Measurements from ENCODE around the genes FNBP1 and GPR107.

DNA sequence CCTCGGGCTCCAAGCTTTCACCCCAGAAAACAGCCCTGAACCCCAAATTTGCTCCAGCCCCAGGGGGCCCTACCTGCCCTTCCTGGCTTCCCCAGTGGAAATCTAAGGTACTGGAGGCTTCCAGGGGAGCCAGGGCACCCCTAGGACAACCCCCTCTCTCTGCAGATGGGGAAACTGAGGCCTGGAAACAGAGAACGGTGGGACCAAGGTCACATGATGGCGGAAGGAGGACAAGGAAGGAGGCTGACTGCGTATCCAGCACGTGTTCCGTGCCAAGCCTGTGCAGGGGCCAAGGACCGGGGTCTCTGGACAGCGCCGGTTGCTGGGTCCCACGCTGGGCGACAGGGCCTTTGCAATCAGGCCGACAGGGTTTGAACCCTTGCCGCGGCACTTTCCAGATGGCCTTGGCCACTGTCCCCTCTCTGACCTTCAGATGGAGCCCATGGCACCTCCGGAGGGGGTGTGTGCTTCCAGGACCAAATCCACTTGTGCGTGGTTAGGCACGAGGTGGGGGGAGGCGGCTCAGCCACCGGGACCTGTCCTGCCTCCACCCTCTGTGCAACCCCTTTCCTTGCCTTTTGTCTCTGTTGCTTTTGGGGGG, 183.1 kb downstream of the C9orf50 start:
- RRBS, result 12% methylated on average over 4 of the region's 19 CpGs

- RRBS, result no CpG with 5 or more reads among the region's 10 CpGs
Measured at GRCh38 chr9:129447068-129447728, 173.7 kb downstream of the C9orf50 start.

GRCh38 chr9:129473628-129474394, 147.1 kb downstream of the C9orf50 start:
- RRBS, result no CpG with 5 or more reads among the region's 19 CpGs

- RRBS, result no CpG with 5 or more reads among the region's 6 CpGs
Measured at GRCh38 chr9:129501704-129502455, 119.0 kb downstream of the C9orf50 start.

GRCh38 chr9:129583984-129584557, 36.8 kb downstream of the C9orf50 start:
- RRBS, result no CpG with 5 or more reads among the region's 4 CpGs

DNA sequence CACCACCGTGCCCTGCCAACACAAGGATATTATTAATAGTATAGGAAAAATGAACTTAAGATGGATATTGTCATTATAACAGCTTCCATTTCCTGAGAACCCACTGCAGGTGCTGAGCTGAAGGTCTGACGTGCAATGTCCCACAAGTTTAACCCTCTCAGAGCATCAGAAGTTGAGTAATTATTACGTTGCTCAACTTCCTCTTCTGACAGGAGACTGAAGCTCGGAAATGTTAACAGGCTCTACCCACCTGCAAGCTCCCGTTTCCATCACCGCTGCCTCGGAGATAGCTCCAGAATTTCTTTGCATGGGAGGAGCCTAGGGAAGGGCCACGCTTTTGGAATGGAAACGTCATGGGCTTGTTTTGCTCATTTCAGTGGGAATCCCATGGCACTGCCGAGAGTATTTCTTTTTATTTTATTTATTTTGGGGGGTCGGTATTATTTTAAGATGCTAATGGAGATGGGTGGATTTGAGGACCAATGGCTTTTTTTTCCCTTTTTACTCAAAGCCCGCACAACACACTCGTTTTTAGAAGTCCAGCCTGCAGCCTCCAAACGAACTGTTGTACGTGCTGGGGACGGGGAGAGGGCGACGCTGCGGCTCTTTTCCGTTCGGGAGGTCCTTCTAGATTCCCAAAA, 932 bp upstream of the NTMT1 start:
- RRBS, result no CpG with 5 or more reads among the region's 21 CpGs

- RRBS, result no CpG with 5 or more reads among the region's 36 CpGs
Measured at GRCh38 chr9:129637349-129638452, 4.2 kb downstream of the ASB6 start.

- RRBS, result 2% methylated on average over 24 of the region's 69 CpGs
Measured at GRCh38 chr9:129665930-129666526, 581 bp downstream of the PRRX2 start.

DNA sequence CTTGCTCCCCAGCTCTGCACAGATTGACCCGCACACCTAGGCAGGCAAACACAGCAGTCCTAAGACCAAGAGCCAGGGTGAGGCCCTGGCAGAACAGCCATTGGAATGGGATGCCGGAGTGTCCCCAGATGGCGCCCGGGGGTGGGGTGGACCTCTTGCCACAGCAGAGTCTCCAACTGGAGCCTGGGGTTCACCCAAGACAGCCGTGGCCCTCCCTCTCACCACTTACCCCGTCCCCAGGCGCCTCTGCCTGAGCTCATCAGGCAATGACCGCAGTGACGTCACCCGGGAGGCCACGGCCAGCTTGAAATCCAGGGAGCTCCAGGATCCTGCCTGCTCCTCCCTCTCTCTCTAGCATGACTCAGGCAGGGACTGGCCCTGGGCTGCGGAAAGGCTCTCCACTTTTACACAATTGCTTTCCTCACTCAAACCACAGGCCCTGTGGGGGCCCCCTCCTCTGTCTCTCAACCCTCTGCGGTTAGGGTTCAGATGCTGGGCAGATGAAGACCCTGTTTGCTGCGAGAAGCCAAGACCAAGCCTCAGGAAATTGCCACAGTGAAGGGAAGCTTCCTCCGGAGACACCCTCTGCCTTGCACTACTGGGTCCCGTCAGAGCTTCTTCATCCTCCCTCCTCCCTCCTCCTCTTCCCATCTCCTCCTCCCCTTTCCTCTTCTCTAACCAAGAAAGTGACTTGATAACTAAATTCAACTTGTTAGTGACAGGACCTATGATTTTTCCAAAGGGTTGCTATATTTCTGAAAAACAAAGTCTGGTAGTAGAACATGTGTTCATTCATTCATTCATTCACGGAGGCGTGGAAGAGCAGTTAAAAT, 24.4 kb upstream of the PTGES start:
- RRBS, result no CpG with 5 or more reads among the region's 18 CpGs

- RRBS, result no CpG with 5 or more reads among the region's 18 CpGs
Measured at GRCh38 chr9:129806988-129807573, 4.1 kb downstream of the TOR1B start.

GRCh38 chr9:129810981-129811601, 8.1 kb downstream of the TOR1B start:
- RRBS, result no CpG with 5 or more reads among the region's 12 CpGs

DNA sequence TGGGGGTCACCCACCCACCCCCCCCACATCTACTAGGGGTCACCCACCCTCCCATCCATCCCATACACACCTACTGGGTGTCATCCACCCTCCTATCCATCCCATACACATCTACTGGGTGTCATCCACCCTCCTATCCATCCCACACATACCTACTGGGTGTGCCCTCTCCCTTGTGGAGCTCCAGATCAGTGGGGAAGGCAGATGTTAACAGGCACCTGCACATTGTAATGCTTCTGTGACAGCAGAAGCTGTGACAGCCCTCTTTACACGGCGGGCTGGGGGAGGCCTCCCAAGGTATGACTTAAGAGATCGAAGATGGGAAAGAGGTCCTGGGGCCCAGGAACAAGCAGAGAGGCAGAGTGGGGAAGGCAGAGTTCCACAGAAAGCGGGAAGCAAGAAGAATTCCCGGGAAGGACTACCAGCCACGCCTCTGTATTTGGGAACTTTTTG, 9.5 kb downstream of the TOR1A start:
- RRBS, result no CpG with 5 or more reads among the region's 6 CpGs

- RRBS, result no CpG with 5 or more reads among the region's 6 CpGs
Measured at GRCh38 chr9:129924735-129925244, 89.5 kb downstream of the USP20 start.

DNA sequence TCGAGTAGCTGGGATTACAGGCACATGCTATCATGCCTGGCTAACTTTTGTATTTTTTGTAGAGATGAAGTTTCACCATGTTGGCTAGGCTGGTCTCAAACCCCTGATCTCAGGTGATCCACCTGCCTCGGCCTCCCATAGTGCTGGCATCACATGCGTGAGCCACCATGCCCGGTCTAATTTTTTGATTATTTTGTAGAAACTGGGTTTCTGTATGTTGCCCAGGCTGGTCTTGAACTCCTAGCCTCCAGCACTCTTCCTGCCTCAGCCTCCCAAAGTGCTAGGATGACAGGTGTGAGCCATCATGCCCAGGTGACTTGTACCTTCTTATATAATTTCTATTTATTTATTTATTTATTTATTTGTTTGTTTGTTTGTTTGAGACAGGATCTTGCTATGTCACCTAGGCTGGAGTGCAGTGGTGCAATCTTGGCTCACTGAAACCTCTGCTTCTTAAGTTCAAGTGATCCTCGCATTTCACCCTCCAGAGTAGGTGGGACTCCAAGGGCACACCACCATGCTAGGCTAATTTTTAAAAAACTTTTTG, 91.8 kb downstream of the FNBP1 start:
- RRBS, result no CpG with 5 or more reads among the region's 5 CpGs

GRCh38 chr9:129996813-129997205, 46.2 kb downstream of the FNBP1 start:
- RRBS, result no CpG with 5 or more reads among the region's 9 CpGs

DNA sequence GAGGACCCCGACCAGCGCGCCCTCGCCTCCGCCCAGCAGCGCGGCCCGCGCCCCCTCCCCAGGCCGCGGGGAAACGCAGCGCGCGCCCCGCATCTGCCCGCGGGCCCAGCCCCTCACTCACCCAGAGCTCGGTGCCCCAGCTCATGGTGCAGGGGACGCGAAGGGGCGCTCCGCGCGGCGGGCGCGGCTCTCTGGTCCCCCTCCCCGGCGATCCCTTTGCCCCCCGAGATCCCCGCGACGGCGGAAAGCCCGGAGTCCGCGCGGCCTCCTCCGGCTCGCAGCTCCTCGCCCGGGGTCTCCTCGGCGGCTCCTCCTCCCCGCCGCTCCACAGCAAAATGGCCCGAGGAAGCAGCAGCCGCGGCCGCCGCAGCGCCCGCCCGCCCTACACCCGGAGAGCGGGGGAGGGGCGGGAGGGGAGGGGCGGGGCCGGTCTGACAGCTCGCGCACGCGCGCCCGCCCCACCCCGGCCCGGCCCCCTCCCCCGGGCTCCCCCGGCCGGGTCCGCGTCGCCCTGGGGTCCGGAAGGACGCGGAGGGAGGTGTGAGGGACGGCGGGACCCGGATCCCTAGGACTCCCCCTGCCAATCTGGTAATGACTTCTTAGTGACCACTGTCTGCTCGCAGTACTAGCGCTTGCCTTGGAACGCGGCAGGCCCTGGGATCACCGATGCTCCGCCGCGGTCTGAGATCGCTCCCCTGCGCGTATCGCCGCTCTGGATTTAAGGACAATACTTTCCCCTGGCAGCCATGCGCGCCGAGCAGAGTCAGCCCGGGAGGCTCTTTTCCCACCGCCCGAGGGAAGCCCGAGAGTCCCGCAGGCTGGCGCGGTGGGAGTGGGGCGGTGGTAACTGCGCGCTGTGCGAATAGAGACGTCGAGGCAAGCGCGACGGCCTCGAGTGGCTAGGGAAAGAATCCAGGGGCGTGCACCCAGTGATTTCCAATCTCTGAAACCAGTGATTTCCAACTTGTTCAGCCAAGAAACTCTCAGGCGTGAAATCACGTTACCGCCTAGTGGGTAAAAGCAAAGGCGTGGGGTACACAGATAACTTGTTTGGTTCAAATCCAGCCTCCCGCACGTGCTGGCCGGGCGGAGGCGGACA, at the start of gene FNBP1:
FNBP1 (minus strand) TSS at position 359 of the 1,099 bp plus-strand sequence.
- RRBS, result 3% methylated on average over 41 of the region's 123 CpGs

DNA sequence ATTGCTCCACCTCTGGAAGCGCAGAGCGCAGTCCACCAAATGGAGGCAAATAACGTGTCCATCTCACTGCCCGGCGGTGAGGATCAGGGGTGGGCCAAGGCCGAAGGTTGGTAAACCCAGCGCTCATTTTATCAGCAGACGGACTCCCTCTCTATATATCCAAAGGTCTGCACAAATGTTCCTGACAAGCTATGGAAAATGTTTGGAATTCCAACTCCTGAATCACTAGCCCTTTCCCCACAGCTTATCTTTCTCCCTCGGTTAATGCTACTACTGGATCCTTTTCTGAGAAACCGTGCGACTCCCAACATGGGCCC, 899 bp upstream of the FNBP1 start:
- RRBS, result 2% methylated on average over 2 of the region's 11 CpGs

DNA sequence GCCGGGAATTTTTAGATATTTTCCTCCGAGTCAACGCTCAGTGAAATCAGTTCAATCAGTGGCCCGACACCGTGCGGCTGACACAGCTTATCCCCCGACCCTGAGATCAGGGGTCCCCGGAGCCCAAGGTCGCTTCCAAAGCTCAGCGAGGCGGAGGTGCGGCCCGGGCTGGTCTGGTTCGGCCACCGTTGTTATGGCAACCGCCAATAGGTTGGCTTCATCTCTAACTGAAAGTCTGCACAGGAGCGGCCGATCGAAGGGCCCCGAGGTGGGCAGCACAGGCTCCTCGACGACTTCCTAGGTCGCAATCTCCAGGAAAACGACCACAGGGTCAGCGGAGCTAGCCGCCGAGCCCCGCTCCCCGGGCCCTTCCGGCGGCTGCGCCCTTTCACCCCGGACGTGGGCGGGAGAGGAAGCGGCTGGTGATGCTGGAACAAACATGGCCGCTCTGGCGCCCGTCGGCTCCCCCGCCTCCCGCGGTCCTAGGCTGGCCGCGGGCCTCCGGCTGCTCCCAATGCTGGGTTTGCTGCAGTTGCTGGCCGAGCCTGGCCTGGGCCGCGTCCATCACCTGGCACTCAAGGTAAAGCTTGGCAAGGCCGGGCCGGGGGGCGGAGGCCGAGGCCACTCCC, at the start of gene GPR107:
GPR107 (plus strand) TSS at position 413 of the 629 bp plus-strand sequence.
- RRBS, result 2% methylated on average over 18 of the region's 53 CpGs

- RRBS, result 7% methylated on average over 5 of the region's 34 CpGs
Measured at GRCh38 chr9:130184960-130185957, 13.1 kb downstream of the NCS1 start.